Karpas-422 (cell line): Measurements from ENCODE around the gene CD248.

- PRO-cap: no peak
- RAMPAGE, long total RNA: no peak
Observed at GRCh38 chr11:66316941-66317717, at the start of gene CD248. Gene CD248 (minus strand): TSS chr11:66317044.

DNA sequence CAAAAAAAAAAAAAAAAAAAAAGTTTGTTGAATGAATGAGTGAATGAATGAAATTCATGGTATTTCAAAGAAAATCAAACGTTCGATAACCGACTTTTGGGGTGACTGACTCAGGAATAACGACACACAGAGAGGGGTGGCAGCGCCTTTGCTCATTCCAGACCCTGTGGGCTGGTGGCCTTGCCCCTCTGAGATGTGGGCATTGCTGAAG, 797 bp downstream of the SLC29A2 start:
- PRO-cap: no peak
- RAMPAGE, long total RNA: no peak

DNA sequence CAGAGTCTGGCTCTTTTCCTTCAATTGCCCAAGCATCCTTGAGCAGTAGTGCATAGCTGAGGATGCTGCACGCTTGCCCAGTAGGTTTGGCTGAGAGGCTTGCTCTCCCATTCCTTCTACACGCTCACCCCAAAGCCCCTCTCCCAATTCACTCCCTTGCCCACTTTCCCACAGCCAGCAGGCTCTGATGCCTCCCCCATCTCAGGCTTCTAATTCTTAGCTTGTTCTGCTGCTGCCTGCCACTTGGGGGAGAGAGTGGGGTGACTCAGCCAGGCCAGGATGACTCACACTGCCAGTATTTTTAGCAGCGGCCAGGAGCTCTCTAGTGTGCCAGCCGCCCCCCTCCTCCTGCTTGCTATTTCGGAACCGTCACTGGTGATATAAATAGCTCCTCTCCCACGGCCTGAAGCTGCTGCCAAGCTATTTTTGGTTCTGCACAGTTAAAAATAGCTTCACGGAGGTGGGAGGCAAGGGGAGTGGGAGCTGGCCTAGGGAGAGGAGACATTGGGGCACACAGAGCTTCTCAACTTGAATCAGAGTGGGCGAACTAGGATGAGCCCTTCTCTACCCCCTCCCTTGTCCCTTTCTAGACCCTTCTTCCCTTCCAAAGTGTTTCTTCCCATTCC, 2.7 kb upstream of the NPAS4 start:
- PRO-cap: no peak
- RAMPAGE, long total RNA: no peak

GRCh38 chr11:66438920-66439458, 341 bp upstream of the MRPL11 start:
- PRO-cap: no peak
- RAMPAGE, long total RNA: no peak

GRCh38 chr11:66469905-66470495, 3.3 kb downstream of the PELI3 start:
- PRO-cap: no peak
- RAMPAGE, long total RNA: no peak

DNA sequence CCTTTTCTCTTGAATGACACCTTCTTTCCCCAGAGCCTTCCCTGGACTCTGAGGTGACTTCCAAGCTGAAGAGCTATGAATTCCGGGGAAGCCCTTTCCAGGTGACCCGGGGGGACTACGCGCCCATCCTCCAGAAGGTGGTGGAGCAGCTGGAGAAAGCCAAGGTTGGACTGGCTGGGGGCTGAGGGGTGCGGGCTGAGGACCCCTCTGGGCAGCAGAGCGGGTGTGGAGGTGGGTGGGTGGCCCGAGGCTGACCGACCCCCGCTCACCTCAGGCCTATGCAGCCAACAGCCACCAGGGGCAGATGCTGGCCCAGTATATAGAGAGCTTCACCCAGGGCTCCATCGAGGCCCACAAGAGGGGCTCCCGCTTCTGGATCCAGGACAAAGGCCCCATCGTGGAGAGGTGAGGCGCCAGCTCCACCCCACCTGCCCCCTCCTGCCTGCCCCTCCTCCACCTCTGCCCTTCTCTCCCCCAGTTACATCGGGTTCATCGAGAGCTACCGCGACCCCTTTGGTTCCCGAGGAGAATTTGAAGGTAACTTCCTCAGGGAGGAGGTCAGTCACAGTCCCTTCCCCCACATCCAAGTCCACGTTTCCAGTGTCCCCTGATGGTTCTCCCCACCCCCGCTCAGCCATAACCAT, 11.1 kb downstream of the DPP3 start:
- PRO-cap: no peak
- RAMPAGE, long total RNA: no peak

- PRO-cap: no peak
- RAMPAGE, long total RNA: no peak
Observed at GRCh38 chr11:66545479-66545954, 331 bp downstream of the ZDHHC24 start.

- PRO-cap: no peak
- RAMPAGE, long total RNA: no peak
Observed at GRCh38 chr11:66618077-66618436, 1.6 kb downstream of the RBM14 start.

GRCh38 chr11:66622802-66623649, 6.6 kb downstream of the RBM14 start:
- PRO-cap: no peak
- RAMPAGE, long total RNA: no peak

DNA sequence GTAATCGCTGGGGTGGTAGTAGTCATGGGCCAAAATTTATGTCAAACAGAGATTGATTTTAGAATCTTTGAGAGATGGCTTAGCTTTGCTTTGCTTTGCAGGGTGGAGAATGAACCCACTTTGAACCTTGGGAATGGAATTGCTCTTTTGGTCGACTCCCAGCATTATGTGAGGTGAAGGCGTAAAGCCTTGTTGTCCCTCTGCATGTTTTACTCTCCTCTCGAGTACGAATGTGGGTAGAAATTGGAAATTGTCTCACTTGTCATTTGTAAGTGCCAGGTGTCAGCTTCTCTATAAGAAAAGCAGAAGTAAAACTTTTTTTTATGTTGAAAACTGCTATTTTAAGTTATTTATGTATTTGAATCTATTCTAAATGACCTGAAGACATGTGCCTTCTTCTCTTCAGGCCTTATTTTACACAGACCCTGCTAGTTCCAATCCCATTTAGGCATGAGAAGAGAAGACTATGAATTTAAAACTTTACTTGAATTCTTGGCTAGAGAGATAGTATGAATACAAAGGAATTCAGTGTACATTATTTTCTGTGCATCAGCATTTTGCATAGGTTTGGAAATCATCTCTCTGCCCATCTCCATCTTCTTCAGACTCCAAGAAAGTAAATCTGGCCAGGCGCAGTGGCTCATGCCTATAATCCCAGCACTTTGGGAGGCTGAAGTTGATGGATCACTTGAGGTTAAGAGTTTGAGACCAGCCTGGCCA, 42.2 kb upstream of the RCE1 start:
- PRO-cap: bidirectional peak, plus-strand start at position 367 of the sequence, minus-strand start at position 234 of the sequence
- RAMPAGE, long total RNA: no peak

DNA sequence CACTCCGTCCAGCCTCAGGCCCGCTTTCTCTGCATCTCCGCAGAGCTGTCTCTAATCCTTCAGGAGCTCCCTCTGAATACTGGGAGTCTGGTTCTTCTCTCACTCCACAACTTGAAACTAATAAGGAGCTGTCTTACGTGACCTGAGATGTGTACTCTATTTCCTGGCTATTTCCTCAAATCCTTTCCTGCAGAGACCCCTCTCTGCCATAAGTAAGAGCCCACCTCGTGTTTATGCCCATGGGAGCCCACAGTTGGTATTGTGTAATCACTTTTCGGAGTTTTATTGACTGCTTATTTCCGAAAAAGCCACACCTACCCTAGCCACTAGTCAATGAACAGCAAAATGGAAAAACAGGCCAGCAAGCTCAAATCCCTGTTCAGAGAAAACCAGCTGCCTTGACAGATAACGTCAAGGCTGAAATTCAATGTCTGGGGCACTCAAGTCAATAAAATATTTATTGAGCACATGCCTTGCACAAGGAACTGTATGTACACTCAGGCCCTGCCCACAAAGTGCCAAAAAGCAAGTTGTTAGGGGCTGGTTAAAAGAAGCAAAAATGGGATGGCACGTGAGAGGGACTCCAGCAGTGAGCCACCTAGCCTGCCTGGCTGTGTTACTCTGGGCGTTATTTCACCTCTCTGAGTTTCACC, 4.8 kb downstream of the PC start:
- PRO-cap: no peak
- RAMPAGE, long total RNA: no peak

DNA sequence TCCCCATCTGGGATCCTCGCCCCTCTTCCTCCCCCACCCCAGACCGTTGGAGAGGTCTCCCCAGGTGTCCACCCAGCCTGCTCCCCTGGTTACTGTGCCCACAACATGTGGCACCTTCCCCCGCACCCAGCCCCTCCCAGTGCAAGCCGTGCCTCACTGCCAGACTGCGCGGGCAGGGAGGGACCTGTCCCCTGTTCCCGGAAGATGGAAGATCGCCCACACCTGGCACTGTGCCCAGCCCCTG, 706 bp upstream of the SYT12 start:
- PRO-cap: no peak
- RAMPAGE, long total RNA: no peak

GRCh38 chr11:67055784-67056247, 831 bp upstream of the RHOD start:
- PRO-cap: no peak
- RAMPAGE, long total RNA: no peak

- PRO-cap: no peak
- RAMPAGE, long total RNA: no peak
Observed at GRCh38 chr11:67241004-67241515, 25.2 kb upstream of the GRK2 start.

- PRO-cap: no peak
- RAMPAGE, long total RNA: no peak
Observed at GRCh38 chr11:67301962-67302634, 1.2 kb upstream of the SSH3 start.

- PRO-cap: no peak
- RAMPAGE, long total RNA: no peak
Observed at GRCh38 chr11:67311443-67312406, 8.4 kb downstream of the SSH3 start.

- PRO-cap: no peak
- RAMPAGE, long total RNA: no peak
Observed at GRCh38 chr11:67351068-67351997, 2.0 kb downstream of the POLD4 start.

GRCh38 chr11:67396806-67397667, 4.6 kb downstream of the PPP1CA start:
- PRO-cap: no peak
- RAMPAGE, long total RNA: no peak

- PRO-cap: no peak
- RAMPAGE, long total RNA: no peak
Observed at GRCh38 chr11:67415913-67416309, 433 bp downstream of the CARNS1 start.

- PRO-cap: no peak
- RAMPAGE, long total RNA: no peak
Observed at GRCh38 chr11:67476647-67477111, 6.1 kb upstream of the AIP start.